Mesenteric fat pad (tissue), 1 donor: Measurements from ENCODE around the gene C1orf35.

DNA sequence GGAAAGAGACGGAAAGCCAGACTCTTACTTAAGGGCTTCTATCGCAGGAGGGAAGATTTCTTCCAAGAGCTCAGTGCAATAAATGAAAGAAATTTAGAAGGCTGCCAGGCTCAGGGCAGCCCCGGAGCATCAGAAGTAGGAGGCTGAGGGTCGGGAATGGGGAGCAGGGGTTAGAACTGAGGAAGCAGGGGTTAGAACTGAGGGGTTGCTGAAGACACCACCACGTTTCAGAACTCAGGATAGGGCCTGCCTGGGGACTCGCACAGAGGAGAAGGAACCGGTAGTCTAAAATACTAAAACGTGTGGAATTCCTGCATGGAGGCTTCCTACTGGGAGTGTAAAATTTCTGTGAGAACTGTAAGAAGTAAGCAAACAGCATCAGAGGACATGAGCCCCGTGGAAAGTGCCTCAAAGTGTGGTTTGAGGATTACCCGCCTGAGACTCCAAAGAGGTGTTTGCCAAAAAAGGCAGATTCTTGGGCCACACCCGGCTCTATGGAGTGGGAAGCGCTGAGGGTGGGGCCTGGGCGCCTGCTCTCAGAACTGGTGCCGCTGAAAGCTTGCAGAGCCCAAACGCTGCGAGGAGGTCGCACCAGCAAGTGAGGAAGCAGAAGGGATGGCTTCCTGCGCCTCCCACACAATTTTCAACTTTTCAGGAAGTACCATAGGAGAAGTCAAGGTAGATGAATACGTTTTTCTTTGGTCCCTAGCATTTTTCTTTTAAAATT, 43.1 kb upstream of the PSEN2 start:
- PRO-cap, result unidirectional peak, plus-strand start at position 571 of the sequence

- PRO-cap, result no peak
Measured at GRCh38 chr1:226872259-226872996, 2.0 kb downstream of the PSEN2 start.

DNA sequence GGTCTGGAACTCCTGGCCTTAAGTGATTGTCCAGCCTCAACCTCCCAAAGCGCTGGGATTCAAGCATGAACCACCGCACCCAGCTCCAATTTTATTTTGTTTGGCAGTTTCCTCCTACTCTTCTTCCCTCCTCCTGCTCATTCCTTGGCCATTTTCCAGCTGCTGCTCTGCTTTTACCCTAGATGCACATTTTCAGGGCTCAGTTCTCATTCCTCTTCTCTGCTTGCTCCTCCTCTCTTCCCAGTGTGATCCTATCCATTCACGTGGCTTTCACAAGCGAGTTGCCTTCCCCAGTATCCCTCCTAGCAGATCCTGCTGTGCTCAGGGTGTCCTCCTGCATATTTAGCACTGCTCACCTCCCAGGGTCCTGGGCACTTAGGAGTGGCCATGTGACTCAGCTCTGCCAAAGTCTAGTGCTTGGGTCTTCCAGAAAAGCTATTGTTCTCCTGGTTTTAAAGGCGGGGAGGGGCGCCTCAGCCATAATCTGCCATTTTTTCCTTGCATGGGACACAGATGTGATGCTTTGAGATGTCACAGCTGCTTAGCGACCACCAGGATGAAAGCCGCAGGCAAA, 33.7 kb downstream of the PSEN2 start:
- PRO-cap, result no peak

DNA sequence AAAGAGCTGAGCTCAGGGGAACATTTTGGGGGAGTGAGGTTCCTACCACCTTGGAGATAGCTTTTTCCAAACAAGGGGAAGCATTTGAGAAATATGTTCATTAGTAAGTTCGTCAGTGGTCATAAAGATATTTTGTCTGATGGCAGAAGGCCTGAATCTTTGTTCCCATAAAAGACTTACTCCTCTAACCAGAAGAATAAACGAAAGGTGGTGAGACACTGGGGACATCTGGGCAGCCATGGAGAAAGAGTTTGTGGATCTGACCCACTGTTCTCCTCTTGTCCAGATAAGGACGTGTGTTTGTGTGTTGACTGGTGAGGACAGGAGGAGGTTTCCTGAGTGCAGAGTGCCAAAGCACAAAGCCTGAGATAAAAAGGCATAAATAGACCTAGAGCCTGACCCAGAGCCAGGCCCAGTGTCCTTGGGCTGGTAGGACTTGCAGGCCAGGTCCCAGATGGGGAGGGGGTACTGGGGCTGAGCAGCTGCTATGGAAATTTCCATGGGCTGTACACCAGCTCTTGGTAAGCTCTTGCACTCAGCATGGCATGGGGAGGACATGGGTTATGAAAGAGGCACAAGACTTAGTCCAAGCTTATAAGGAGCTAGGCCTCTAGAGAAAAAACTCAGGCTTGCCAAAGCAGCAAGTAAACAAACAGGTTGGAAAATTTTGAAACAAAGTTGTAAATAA, 19.7 kb upstream of the COQ8A start:
- PRO-cap, result no peak

DNA sequence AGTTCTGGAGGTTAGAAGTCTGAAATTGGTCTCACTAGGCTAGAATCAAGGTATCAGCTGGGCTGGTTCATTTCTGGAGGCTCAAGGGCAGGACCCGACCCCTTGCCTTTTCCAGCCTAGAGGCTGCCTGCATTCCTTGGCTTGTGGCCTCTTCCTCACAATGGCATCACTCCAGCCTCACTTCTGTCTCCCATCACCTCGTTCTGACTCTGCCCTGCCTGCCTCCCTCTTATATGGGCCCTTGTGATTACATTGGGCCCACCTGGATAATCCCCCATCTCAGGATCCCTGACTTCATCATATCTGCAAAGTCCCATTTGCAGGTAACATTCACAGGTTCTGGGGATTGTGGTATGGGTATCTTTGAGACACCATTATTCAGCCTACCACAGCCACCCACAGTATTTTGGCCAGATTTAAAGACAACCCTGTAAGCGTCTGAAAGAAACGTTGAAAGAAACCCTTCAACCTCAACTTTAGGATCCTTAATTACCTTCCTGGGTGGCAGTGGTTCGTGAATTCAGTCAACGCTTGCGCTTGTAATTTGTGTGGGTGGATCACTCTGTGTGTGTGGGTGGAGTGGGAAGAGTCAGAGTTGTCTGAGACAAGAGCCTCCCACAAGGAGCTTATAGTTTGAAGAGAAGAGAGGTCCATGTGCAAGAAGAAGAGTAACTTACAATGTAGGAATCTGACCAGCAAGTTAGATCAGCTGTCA, 8.2 kb downstream of the COQ8A start:
- PRO-cap, result no peak

GRCh38 chr1:226967614-226967973, 27.5 kb downstream of the COQ8A start:
- PRO-cap, result no peak

DNA sequence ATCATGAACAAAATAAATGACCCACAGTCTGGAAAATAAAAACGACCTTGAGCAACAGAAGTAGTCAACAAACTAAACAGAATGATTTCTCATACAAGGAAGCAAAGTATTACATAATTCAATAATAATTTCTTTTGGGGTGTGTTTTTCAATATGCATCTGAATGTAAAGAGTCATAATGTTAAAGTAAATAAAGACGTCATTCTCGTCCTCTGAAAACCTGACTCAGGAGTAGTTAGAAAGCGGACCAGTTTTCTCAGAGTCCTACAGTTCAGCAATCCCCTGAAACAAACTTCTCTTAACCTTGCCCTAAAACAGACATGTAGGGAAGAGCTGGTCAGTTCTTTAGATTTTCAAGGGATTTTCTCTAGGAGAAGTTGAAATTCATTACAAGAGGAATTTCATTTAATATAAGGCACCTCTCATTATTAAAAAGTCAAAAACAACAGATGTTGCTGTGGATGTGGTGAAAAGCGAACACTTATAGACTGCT, 18.5 kb downstream of the CDC42BPA start:
- PRO-cap, result no peak

DNA sequence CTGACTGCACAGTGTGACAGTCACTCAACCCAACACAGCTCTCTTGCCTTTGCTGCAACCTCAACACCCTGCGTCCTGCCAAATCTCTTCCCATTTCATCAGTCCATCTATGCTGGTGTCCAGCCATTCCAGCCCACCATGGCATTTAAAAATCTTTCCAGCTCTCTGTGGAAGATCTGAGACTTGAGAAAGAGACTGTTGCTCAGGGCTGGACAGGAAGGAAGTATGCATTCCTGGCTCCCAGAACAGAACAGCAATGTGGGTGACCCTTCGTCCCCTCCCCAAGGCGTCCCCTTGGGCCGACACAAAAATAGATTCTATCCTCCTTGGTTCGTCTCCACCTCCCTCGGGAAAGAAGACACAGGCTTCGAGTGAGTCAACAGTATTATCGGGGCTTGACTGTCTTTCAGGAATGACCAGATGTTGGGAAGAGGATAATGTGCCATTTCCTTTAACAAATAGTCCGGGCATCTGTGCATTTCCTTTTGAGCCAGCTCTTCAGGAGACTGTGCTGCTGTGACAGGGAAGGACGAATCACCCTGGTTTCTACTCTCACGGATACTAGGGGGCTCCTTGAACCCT, 111.3 kb upstream of the CDC42BPA start:
- PRO-cap, result no peak

- PRO-cap, result no peak
Measured at GRCh38 chr1:227775117-227775588, 39.9 kb downstream of the SNAP47 start.

- PRO-cap, result no peak
Measured at GRCh38 chr1:227787801-227789076, 27.2 kb upstream of the PRSS38 start.

DNA sequence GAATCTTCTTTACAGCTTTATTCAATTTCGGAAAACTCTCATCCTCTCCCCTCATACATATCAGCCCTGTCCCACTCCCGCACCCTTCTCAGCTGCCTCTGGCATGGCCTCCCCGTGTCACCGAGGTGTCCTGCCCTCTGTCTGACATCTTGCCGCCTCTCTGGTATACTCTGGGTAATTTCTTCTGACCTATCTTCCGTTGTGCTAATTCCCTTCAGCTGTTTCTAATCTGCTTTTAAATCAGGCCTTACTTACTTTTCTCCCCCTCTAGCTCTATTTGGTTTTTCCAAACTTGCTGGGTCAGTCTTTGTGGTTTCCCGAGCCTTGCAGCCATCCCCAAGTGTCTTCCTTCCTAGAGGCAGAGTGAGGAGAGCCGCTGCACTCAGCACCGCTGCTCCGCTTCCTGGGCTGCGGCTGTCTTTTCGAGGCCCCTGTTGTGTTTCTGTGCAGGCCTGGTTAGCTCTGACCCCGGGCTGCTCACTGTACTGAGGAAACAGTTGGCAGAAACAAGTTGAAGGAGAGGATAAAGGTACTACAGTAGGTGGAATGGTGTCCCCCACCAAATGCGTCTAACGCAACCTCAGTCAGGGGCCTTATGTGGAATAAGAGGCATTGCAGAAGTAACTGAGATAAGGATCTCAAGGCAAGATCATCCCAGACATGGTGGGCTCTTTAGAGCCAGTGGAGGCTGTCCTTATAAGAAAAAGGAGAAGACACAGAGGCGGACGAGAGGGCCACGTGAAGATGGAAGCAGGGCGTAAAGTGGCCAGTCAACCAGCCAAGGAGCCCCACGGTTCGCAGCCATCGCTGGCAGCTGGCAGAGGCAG, 10.7 kb downstream of the WNT9A start:
- PRO-cap, result no peak

- PRO-cap, result no peak
Measured at GRCh38 chr1:227943930-227944531, 3.7 kb downstream of the WNT9A start.

GRCh38 chr1:228085067-228086252, 3.0 kb downstream of the ARF1 start:
- PRO-cap, result no peak

DNA sequence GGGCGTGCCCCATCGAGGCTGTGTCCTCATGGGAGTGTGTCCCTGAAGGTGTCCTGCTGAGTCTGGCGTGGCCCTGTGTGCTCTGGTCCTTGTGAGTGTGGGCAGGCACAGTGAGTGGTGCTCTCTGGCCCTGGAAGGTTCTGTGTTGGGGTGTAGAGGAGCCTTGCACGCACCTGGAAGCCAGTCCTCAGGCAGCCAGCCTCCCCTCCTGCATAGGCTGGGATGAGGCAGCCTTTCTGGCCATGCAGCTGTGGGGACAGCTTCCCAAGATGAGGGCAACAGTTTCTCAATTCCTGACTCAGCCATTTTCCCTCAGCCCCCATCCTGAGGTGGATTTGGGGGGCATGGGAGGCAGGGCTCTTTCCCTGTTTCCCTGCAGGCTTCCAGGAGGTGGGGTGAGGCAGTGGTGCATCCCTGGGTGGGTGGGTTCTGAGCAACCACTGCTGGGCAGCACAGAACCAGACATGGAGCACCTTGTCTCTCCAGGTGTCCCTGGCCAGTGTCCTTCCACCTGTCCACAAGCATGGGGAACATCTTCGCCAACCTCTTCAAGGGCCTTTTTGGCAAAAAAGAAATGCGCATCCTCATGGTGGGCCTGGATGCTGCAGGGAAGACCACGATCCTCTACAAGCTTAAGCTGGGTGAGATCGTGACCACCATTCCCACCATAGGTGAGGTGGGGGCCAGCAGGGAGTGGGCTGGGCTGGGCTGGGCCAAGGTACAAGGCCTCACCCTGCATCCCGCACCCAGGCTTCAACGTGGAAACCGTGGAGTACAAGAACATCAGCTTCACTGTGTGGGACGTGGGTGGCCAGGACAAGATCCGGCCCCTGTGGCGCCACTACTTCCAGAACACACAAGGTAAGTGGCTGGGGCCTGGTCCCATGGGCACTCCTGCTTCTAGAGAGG, 6.3 kb downstream of the C1orf35 start:
- PRO-cap, result no peak

DNA sequence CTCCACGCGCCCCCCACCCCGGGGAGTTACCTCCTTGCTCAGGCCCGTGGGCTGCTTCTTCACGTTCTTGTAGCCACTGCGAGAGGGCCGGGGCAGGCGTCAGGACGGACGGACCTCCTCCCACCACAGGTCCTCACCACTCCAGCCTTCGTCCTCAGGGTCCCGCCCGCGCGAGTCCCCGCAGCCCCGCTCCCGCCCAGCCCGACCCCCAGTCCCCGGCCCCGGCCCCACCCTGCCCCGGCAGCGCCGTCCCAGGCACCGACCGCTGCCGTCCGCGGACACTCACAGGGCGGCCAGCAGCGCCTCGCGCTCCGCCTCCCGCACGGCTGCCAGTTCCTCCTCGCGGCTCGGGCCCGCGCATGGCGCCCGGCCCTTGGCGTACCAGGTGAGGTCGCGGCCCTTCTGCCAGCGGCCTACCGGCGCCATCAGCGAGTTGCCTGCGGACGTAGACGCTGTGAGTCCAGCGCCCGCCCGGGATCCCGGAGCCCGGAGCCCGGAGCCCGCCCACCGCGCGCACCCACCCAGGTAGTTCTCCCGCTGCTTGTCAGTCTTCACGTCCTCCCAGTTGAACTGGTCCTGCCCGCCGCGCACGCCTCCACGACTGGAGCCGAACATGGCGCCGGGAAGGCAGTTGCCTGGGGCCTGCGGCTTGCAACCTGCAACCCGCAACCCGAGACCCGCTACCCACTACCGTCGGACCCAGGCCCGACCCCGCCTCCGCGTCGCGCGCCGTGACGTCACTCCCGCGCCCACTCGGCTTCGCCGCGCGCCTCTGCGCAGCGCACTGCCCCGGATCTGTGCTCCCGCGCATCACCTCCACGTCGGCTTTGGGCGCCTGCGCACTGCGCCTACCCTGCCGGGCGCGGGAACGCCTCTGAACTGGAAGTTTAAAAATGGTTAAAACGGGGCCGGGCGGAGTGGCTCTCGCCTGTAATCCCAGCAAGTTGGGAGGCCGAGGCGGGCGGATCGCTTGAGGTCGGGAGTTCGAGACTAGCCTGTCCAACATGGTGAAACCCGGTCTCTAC, at the start of gene C1orf35:
TSS of gene C1orf35 (minus strand) at position 713 of the 1,025 bp plus-strand sequence.
- PRO-cap, result unidirectional peak, minus-strand start at position 829 of the sequence

- PRO-cap, result no peak
Measured at GRCh38 chr1:228106380-228107021, 2.6 kb downstream of the MRPL55 start.

- PRO-cap, result no peak
Measured at GRCh38 chr1:228120687-228121744, 11.9 kb upstream of the MRPL55 start.

DNA sequence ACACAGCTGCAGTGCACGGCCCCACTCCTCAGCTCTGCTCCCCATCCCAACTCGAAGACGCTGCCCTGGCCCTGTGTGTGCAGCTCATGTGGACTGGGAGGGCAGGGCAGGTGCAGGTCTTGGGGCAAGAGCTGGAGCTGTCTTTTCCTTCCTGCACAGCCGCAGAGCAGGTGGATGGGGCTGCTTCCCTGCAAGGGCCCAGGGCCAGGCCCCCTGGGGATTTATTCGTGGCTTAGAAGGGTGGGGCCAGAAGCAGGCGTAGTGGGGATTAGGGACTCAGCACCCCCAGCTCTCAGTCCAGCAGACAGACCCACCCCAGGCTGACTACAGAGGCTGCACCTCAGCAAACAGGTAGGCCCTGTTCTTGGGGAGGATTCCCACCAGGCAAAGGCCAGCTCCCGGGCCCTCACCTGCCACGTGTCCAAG, 4.3 kb downstream of the GUK1 start:
- PRO-cap, result no peak

GRCh38 chr1:228162213-228163533, 2.9 kb upstream of the IBA57 start:
- PRO-cap, result no peak

DNA sequence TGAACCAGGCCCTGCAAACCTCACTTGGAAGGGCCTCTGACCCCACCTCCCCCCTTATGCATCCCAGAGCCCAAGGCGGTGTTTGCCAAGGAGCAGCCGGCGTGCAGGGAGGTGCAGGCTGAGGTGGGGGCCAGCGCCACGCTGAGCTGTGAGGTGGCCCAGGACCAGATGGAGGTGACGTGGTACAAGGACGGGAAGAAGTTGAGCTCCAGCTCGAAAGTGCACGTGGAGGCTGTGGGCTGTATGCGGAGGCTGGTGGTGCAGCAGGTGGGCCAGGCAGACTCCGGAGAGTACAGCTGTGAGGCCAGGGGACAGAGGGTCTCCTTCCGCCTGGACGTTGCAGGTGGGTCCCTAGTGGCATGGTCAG, 11.4 kb downstream of the OBSCN start:
- PRO-cap, result no peak